Lower leg skin (tissue), 2 donors: ENCODE measurements around the gene CBLL1.

DNA sequence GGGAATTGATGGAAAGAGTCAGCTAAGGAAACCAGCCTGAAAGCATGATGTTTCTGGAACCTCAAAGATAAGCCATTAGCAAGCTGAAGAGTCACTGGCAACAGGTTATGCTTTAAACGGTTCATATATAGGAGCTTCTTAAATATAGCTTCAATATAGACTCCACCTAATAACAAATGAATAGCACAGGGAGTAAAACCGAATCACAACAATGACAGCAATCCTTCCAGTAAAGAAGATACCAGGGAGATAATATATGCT is 20.4 kb downstream of the CCDC71L start:
- PRO-cap = no peak
- RAMPAGE, long total RNA, 2 experiments = no peak in any of the 2 experiments

GRCh38 chr7:106867423-106867748 is 2.3 kb downstream of the PIK3CG start:
- PRO-cap = no peak
- RAMPAGE, long total RNA, 2 experiments = no peak in any of the 2 experiments

GRCh38 chr7:107167984-107168856 is 583 bp upstream of the HBP1 start:
- PRO-cap = unidirectional peak, plus-strand start at chr7:107168120; unidirectional peak, minus-strand start at chr7:107168145; unidirectional peak, minus-strand start at chr7:107168359; unidirectional peak, minus-strand start at chr7:107168465; unidirectional peak, minus-strand start at chr7:107168569
- RAMPAGE, long total RNA, 2 experiments = no peak in any of the 2 experiments

DNA sequence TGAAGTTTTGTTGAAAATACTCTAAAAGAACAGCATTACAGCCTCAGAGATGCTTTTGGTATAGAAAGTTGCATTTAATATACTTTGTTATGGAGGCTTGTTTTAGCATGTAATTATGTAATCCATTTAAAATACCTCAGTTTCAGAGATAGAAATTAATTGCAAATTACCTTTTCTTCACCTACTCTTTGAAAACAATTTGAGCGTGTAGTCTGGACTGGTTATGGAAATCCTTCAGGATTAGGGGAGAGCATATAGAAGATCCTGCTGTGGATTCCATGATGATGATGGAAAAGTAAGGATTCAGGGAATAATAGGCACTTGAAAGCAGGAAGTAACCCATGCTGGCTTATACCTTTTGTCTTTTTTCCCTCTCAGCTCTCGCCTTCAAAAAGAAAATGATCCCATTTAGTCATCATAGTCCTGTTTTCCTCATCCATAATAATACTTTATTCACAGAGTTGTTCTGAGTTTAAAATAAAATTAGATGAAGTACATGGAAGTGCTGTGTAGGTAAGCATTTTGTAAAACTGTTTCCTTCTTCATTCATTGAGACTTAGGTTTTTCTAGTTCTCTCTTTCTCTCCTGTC is 4.4 kb downstream of the HBP1 start:
- PRO-cap = no peak
- RAMPAGE, long total RNA, 2 experiments = no peak in any of the 2 experiments

DNA sequence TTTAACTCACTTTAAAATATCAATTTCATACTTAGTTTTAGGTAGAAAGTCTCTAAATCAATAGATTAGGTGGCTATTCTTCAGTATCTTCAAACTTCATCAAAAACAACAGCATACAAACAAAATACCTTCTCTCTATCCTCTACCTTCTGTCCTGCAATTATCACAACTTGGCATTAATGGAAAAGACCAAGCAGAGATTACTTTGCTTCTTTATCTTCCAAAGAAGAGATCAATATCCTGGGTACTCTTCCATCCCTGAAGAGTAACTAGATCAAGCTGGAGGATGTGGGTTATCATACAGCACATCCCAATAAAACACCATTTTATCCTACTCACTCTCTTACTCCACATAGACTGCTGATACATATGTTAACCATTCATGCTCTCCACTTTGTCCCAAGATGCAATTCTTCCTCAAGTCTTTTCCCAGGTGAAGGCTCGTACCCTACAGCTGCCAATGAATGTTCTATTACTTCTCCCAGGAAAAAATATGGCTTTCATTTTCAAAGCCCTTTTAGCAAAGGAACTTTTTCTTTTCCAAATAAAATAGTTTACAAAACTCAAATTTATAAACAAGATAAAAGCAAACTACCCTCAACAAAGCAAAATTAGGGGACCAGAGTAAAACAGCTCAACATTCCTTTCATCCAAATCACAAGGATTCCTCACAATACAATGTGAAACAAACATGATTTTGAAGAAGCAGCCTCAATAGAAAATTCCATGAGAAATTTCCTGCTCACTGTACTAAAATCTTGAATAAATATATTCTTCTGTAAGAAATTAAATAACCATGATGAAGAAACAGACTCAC is 21.4 kb downstream of the GPR22 start:
- PRO-cap = no peak
- RAMPAGE, long total RNA, 2 experiments = no peak in any of the 2 experiments

- PRO-cap = no peak
- RAMPAGE, long total RNA, 2 experiments = no peak in any of the 2 experiments
Observed at GRCh38 chr7:107579633-107579934, 462 bp upstream of the BCAP29 start.

- PRO-cap = no peak
- RAMPAGE, long total RNA, 2 experiments = no peak in any of the 2 experiments
Observed at GRCh38 chr7:107633343-107634194, 27.1 kb upstream of the SLC26A4 start.

GRCh38 chr7:107640769-107641322 is 19.8 kb upstream of the SLC26A4 start:
- PRO-cap = unidirectional peak, plus-strand start at chr7:107641037
- RAMPAGE, long total RNA, 2 experiments = no peak in any of the 2 experiments

DNA sequence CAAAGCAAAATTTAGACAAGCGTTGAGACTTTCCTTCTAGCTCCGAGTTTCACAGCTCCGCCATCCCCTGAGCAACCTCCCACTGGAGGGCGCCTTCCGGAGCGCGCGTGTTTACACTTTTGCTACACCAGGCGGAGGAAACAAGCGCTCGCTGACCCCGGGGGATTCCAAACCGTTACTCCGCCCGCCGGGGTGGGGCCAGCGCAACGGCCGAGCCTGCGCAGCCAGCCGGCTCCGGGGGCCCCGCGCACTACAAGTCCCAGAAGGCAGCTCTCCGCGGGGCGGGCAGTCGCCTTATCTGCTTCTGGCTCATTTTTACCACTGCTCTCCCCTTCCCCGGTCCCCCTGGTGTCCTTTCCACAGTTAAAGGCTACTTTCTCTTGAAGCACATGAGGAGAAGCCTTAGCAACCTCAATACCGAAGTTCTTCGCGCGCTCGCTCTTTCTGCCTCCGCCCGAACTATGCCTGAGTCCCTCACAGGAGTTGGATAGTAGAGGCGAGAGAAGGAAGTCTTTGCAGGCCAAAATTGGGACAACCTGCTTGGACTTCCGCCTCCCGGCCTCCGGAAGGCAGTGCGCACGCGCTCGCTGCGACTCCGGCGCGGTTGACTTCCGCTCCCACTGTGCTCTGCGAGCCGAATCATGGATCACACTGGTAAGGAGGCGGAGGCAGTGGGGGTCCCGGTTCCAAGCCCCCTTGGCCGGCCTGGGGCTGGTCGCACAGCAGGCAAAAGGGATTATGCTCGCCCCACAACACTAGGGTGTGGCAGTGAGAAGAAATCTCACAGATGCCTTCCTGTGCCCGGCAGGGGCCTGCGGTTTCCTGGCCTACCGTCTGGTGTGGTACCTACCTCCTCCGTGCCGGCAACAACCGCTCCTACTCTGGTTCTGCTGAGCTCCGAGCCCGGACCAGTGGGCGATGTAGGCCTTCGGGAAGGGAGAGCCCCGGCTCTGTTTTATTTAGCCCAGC is at the start of gene CBLL1:
Gene CBLL1, plus strand, starts transcription at position 620 of the 969 bp plus-strand sequence.
- PRO-cap = bidirectional peak, plus-strand start at position 262 of the sequence, minus-strand start at position 84 of the sequence; bidirectional peak, plus-strand start at position 623 of the sequence, minus-strand start at position 463 of the sequence
- RAMPAGE, long total RNA, 2 experiments = start-site peak on the plus strand in 2 of 2 experiments, centred at positions 622 to 625 of the sequence, 294 to 645 reads per replicate; start-site peak on the minus strand in 2 of 2 experiments, centred at positions 135 to 542 of the sequence, 19 to 36 reads per replicate

DNA sequence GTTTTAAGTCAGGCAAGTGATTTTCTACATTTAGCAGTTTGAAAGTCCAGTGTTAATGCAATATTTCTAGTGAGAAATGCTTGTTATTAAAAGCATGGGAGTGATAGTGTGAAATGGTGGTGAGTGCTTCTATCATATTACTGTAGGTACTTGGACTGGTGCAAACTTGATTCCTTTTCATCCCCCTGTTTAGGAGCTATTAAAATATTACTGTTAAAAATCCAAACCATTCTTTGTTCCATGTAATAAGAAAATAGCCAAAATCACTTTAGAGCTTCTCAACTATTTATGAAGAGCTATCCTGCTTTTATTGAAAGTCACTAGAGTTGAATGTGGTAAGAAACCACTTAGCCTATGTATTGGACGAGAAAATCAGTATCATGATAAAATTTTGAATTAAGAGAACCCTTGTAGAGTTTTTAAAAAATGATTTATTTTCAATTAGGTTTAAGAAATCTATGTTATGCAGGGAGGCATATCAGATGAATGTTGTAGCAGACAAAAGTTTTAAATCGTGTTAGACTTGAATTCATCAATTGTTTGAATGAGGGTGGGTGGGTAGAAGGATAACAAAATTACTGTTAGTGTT is 17.1 kb downstream of the CBLL1 start:
- PRO-cap = no peak
- RAMPAGE, long total RNA, 2 experiments = no peak in any of the 2 experiments

- PRO-cap = unidirectional peak, plus-strand start at chr7:108525556; bidirectional peak, plus-strand start at chr7:108525811, minus-strand start at chr7:108525786
- RAMPAGE, long total RNA, 2 experiments = no peak in any of the 2 experiments
Observed at GRCh38 chr7:108525129-108525980, 580 bp downstream of the PNPLA8 start.

DNA sequence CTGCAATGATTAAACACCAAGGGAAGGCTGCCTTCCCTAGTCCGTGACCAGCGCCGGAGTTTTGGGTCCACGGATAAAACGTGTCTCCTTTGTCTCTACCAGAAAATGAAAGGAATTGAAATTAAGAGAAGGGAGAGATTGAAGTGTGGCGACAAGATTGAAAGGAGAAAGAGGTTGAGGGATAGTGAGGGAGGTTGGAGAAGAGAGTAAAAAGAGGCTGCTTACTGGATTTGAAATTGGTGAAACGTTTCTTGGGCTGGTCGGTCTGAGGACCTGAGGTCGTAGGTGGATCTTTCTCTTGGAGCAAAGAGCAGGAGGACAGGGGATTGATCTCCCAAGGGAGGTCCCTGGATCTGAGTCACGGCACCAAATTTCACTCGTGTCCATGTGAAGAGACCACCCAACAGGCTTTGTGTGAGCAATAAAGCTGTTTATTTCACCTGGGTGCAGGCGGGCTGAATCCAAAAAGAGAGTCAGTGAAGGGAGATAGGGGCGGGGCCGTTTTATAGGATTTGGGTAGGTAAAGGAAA is 1027.2 kb downstream of the DNAJB9 start:
- PRO-cap = no peak
- RAMPAGE, long total RNA, 2 experiments = no peak in any of the 2 experiments

- PRO-cap = no peak
- RAMPAGE, long total RNA, 2 experiments = no peak in any of the 2 experiments
Observed at GRCh38 chr7:111329150-111329912, 233.0 kb downstream of the IMMP2L start.

- PRO-cap = no peak
- RAMPAGE, long total RNA, 2 experiments = start-site peak on the minus strand in 1 of 2 experiments, at chr7:111344407-111344816 at its widest, 5 to 6 reads per replicate
Observed at GRCh38 chr7:111344040-111344828, 218.1 kb downstream of the IMMP2L start.

GRCh38 chr7:111399908-111400801 is 162.1 kb downstream of the IMMP2L start:
- PRO-cap = no peak
- RAMPAGE, long total RNA, 2 experiments = no peak in any of the 2 experiments

- PRO-cap = bidirectional peak, plus-strand start at chr7:111562080, minus-strand start at chr7:111562044; bidirectional peak, plus-strand start at chr7:111562191, minus-strand start at chr7:111562243
- RAMPAGE, long total RNA, 2 experiments = no peak in any of the 2 experiments
Observed at GRCh38 chr7:111561331-111562339, 657 bp downstream of the IMMP2L start.

GRCh38 chr7:111710630-111711122 is 148.4 kb upstream of the IMMP2L start:
- PRO-cap = unidirectional peak, minus-strand start at chr7:111710881
- RAMPAGE, long total RNA, 2 experiments = no peak in any of the 2 experiments

GRCh38 chr7:111944717-111945120 is 261.5 kb downstream of the DOCK4 start:
- PRO-cap = no peak
- RAMPAGE, long total RNA, 2 experiments = no peak in any of the 2 experiments

DNA sequence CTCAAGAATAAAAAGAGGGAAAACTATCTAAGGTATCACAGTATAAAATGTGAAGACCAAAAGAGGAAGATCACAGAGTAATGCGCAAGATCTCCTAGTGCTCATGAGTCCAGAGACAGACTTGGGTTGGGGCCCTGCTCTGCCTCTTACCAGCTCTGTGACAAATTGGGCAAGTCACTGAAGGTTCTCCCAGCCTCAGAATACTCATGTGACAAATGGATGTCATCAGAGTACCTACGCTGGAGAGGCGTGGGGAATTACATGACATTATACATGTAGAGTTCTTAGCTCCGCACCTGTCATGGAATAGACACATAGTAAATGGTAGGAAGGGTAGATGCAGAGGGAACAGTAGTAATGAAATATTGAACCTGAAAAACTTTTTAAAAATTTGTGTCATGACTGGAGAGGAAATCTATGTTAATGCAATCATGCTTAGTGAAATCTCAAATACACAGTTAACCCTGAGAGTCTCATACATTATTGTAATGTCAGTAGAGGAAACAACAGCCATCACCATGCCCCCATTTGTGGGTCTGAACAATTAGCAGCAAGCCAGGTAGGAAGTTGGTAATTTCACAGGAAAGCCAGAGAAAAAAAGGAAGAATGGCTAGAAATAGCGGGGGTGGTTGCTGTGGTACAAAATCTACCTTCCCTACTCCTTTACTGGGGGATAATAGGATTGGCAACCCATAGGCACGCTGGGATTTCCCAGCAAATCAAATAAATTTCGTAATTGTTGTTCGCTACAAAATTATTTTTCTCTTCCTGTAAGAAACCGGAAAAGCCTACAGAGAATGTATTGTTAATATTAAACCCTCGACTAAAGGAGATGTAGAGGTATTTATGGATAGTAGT is 124.2 kb downstream of the DOCK4 start:
- PRO-cap = no peak
- RAMPAGE, long total RNA, 2 experiments = no peak in any of the 2 experiments

GRCh38 chr7:112144109-112144639 is 62.0 kb downstream of the DOCK4 start:
- PRO-cap = no peak
- RAMPAGE, long total RNA, 2 experiments = no peak in any of the 2 experiments